Vein endothelial cell (primary cell): ENCODE results near the genes SLC12A5, SLC35C2 and EYA2.

GRCh38 chr20:46028607-46029497, at the start of gene SLC12A5:
Gene SLC12A5 (plus strand): TSS chr20:46029215.
- CAGE, long polyA plus RNA = no peak

DNA sequence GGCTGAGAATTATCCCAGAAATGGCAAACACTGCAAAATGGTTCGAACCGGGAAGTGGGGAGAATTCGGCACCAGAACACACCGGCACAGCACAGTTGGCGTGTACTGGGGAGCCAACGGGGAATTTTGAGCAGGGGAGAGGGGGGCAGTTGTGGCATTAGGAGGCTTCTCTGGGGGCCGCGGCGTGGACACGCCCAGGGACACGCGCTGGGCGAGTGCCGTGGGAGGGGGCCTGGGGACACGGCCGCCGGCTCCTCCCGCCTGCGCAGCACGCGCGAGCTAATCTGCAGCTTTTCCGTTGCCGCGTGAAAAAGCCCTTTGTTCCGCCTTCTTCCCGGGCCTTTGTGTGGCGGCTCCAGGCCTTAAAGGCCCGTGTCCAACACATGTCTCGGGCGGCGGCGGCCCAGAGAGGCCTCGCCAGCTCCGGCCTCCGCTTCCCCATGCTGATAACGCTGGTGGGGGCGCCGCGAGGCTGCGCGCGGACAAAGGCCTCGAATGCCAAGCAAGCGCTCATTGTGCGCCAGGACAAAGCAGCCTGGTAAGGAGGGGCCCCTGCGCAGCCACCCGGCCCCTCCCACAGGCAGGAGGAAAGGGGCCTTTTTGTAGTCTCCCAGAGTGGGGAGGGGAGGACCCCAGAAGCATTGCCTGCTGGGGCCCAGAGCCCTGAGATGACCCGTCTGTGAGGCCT, 82.7 kb downstream of the CD40 start:
- CAGE, long polyA plus RNA = no peak

- CAGE, long polyA plus RNA = start-site peak on the minus strand at chr20:46364385-46364418, 177 and 143 reads in 2 replicates
Measured at GRCh38 chr20:46364264-46364844, at the start of gene SLC35C2. Gene SLC35C2 (minus strand): TSS chr20:46364425.

DNA sequence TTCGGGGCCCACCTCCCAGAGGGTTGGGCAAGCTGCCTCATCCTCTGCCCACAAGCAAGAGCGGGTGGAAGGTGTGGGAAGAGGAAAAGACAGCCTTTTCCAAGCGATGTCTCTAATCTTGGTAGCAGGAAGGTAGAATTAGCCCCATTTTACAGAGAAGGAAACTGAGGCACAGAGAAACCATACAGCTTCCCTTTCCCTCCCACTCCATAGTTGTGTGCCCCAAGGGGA, 174 bp upstream of the OCSTAMP start:
- CAGE, long polyA plus RNA = no peak

- CAGE, long polyA plus RNA = no peak
Measured at GRCh38 chr20:46640635-46641209, 10.5 kb downstream of the SLC13A3 start.

DNA sequence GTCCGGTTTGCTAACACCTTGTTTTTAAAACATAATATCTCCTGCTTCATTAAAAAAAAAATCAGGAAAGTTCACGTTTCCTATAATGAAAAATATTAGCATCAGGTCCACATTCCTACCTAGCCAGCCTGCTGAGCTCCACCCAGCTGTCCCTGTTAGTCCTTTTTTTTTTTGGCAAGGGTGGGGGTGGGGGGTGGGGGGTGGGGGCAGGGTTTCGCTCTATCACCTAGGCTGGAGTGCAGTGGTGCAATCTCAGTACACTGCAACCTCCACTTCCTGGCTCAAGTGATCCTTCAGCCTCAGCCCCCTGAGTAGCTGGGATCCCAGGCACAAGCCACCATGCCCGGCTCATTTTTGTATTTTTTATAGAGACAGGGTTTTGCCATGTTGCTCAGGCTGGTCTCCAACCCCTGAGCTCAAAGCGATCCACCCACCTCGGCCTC, 7.5 kb upstream of the SLC2A10 start:
- CAGE, long polyA plus RNA = no peak

DNA sequence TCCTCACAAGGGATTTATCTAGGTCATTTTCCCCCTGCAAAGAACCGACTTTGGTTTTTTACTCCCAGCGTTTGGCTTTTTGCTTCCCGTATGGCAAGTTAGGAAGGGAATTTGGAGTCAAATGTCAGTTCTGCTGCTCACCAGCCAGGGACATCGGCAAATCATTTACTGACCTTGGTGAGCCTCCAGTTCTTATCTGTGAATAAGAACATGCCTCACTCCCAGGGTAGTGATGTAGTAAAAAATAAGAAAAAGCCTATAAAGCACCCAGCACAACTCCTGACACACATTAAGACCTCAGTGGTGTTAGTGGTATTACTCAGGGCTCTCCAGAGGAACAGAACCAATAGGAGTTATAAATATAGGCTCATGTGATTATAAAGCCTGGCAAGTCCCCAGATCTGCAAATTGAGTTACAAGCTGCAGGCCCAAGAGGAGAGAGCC, 71.5 kb upstream of the EYA2 start:
- CAGE, long polyA plus RNA = no peak

- CAGE, long polyA plus RNA = no peak
Measured at GRCh38 chr20:46894046-46895212, at the start of gene EYA2. Gene EYA2 (plus strand): TSS chr20:46894843.

- CAGE, long polyA plus RNA = no peak
Measured at GRCh38 chr20:47125871-47126481, 230.5 kb downstream of the ZMYND8 start.

DNA sequence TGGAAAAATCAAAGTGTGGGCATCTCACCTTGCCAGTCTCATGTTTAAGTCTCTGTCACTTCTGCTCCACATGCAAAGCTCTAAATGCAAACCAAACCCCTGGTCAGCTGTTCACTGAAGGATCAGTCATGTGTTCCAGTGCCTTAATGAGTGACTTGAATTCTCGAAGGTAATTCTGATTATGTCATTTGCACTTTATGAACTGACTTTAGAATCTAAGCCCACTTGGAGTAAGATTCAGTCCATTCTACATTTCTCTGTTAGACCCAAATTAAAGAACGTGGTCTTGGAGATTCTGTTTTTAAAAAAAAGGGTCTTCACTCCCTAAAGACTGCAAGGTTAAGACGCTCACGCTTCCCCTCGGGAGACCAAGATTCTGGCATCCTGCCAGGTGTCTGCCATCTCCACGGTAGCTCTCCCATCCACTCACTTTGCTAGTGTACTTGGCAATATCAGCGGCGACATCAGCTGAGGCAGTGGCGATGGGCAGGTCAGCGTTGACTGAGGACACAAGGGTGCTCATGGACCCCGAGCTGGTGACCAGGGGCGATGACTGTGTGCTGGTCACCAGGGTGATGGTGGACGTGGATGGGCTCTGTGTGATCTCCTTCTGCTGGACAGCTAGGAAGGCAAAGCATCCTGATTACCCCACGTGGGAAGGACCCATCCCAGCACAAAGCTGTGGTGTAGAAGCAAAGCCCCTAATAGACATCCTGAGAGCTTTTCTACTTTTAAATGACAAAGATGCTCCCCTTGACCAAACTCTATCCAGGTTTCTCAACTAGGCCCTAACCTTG, 120.4 kb downstream of the ZMYND8 start:
- CAGE, long polyA plus RNA = no peak

DNA sequence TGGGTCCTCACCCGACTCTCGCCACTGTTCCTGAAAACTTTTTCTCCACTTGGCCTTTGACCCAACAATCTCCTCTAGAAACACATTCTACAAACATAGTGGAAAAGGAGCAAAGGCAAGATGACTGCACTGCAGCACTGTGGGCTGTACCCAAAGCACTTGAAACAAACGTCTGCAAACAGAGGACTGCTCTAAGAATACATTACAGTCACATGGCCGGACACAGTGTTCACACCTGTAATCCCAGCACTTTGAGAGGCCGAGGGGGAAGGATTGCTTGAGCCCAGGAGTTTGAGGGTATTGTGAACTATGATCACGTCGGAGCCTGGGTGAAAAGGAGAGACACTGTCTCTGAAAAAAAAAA, 43.6 kb downstream of the ZMYND8 start:
- CAGE, long polyA plus RNA = no peak

GRCh38 chr20:47319394-47319642, 37.2 kb downstream of the ZMYND8 start:
- CAGE, long polyA plus RNA = no peak

- CAGE, long polyA plus RNA = no peak
Measured at GRCh38 chr20:47355584-47356354, 730 bp downstream of the ZMYND8 start.

GRCh38 chr20:47357273-47358119, 997 bp upstream of the ZMYND8 start:
- CAGE, long polyA plus RNA = no peak

- CAGE, long polyA plus RNA = no peak
Measured at GRCh38 chr20:47468289-47468858, 33.3 kb upstream of the NCOA3 start.

GRCh38 chr20:47500967-47501382, 712 bp upstream of the NCOA3 start:
- CAGE, long polyA plus RNA = no peak

DNA sequence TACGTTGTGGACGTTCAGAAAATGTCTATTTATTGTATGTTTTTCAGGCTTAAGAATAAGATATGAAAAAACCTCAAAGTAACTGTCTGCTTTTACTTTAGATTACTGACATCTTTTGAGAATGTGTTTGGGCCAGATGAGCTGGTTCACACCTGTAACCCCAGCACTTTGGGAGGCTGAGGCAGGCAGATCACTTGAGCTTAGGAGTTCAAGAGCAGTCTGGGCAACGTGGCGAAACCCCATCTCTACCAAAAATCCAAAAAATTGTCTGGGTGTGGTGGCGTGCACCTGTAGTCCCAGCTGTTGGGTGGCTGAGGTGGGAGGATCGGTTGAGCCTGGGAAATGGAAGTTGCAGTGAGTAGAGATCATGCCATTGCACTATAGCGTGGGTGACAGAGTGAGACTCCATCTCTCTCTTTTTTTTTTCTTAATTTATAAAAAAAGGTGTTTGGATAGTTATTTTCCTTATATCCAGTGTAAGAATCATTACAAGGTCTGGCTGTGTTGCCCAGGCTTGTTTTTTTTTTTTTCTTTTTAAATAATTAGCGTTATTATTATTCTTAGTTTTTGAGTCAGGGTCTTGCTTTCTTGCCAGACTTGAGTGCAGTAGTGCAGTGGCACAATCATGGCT, 32.9 kb downstream of the NCOA3 start:
- CAGE, long polyA plus RNA = no peak

GRCh38 chr20:47739855-47740573, 45.3 kb downstream of the SULF2 start:
- CAGE, long polyA plus RNA = no peak

DNA sequence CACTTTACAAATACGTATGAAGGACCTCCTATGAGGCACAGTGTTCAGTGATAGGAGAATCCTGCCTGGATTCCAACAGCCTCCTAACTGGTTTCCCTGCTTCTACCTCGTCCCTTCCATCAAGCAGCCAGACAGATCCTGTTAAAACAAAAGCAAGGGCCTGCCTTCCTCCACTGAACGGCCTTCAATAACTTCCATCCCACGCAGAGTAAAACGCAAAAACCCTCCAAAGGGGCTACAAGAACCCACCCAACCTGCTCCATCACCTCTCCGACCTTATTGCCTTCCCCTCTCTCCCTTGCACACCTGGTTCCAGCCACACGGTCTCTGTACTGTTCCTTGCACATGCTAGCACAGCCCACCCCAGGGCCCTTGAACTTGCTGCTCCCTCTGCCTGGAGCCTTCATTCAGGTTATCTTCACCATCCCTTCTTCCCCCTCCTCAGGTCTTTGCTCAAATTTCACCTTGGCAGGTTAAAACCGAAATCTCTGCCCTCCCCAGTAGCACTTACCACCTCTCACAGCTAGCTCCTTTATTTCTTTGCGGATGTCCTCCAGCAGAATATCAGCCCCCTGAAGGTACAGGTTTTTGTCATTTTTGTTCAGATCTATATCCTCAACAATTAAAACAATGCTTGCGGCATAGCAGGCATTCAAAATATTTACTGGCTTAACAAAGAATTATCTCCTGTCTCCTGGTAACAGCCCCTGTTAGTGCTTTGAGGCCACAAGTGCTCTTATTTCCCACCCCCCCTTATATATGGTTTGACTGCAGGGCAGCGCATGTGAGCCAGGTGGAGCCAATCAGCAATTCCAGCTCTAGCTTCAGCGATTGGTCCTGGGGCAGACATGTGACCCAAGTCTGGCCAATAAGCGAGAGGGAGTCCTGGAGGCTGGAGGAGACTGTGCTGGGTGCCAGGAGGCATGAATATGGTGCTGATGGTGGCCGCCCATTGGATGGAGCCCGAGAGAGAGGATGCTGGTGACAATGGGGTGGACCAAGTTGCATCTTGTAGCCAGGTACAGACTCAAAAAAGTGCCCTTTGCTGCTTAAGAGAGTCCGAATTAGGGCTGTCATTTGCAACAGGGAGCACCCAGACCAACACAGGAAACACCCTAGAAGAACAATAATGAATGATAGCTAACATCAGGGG, 21.2 kb downstream of the SULF2 start:
- CAGE, long polyA plus RNA = no peak

- CAGE, long polyA plus RNA = no peak
Measured at GRCh38 chr20:47784368-47784954, 820 bp downstream of the SULF2 start.